Metanephros (tissue), 2 donors: ENCODE measurements around a stretch of chr12.

DNA sequence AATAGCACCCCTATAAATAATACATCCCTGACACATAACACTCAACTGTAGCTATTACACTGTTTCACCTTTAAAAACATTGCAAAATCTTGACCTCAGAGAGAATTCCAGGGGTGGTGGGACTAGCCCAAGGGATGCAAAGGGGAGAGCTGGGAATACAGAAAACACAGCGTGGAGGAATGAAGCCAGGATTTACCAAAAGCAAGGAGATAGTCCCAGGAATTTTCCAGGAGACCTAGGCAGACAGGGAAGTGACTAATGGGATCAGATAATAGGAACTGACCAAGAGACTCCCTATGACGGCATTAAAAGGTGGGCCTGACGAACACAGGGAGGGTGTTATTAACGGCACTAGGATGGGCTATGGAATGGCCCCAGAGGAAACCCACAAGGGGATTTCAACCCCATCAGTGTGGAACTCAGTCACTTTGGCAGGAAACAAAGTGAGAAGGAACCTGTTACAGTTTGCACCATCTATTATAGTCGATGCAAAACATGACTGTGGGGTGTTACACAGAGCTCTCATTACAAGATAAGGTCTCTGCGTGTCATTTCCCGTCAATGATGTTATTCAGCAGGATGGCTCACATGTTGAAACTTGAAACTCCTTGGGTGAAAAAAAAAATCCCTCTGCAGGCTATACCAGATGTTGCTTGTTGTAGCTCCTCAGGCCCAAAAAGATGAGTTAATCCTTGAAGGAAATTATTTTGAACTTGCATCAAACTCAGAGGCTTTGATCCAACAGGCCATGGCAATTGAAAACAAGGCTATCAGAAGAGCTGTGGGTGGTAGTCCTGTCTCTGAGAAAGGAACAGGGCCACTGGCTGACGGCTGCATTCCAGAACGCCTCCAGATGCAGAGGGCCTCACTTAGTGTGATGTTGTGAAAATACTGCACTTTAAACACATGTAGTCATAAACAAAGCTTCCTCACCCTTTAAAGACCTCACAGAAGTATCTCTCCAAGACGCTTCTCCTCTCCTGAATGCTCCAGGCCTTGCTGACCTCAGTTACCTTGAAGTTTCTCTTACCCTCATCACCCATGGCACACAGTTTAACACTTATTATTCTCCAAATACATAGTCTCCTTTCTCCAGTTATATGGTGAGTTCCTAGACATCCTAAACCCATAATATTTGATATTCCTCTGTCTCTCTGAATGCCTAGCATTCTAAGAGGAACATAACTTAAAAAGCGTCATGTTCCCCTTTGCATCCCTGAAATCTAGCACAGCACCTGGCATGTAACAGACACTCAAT, 58.9 kb downstream of the DRAM1 start:
- RAMPAGE, long total RNA, result no peak

GRCh38 chr12:102063064-102063589, 1.3 kb upstream of the WASHC3 start:
- RAMPAGE, long total RNA, result no peak

GRCh38 chr12:102142911-102143335, 22.9 kb downstream of the PARPBP start:
- RAMPAGE, long total RNA, result no peak

GRCh38 chr12:102413248-102413983, 66.9 kb downstream of the IGF1 start:
- RAMPAGE, long total RNA, result no peak

GRCh38 chr12:102454292-102454795, 26.0 kb downstream of the IGF1 start:
- RAMPAGE, long total RNA, result no peak

DNA sequence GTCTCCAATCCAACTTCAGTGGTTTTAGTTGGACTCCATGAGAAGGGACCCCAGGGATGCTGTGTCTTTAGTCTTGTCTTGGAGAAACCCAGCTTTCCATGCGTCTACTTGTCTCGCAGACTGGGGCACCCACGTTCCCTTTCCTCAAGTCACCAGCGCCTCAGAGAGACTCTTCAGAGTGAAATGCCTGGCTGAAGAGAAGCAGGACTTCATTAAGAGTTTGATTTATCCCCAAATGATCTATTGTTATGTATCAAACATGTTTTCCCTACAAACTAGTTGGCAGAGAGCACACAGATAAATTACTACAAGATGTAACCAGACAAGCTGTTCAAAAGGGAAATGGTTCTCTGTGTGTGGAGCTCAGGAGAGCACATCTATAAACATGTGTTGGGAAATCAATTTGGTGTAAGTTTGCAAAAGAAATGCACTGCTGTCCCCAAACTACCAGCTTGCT, 159.3 kb downstream of the PAH start:
- RAMPAGE, long total RNA, result no peak

- RAMPAGE, long total RNA, result no peak
Observed at GRCh38 chr12:102874720-102875281, 42.2 kb downstream of the PAH start.

- RAMPAGE, long total RNA, result no peak
Observed at GRCh38 chr12:102915791-102916404, 1.1 kb downstream of the PAH start.

GRCh38 chr12:102921370-102921709, 4.3 kb upstream of the PAH start:
- RAMPAGE, long total RNA, result no peak

DNA sequence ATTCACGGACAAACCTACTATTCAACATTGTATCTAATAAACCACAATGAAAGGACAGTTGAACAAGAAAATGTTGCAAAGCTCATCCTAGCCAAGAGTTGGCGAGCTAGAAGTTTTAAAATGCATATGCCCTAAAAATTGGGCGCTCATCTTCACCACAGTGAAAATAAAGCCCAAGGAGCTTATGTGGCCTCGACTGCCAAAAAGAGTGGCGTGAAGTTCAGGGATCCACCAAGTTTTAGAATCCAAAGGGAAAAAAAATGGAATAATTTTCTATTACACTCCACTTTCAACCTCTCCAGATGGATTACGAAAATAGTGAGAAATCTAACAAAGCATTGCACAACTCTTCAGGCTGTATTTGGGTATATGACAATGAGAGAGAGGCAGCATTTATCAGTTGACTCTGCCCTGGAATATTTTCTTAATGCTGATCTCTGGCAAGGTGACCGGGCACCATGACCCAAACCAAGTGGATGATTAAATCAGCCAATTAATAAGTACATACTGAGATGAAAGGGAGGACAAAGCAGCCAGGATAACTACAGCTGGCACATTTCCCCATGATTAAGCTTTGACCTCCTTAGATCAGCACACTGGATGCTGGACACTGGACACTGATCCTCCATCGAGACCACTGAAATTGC, 218.0 kb downstream of the ASCL1 start:
- RAMPAGE, long total RNA, result no peak

DNA sequence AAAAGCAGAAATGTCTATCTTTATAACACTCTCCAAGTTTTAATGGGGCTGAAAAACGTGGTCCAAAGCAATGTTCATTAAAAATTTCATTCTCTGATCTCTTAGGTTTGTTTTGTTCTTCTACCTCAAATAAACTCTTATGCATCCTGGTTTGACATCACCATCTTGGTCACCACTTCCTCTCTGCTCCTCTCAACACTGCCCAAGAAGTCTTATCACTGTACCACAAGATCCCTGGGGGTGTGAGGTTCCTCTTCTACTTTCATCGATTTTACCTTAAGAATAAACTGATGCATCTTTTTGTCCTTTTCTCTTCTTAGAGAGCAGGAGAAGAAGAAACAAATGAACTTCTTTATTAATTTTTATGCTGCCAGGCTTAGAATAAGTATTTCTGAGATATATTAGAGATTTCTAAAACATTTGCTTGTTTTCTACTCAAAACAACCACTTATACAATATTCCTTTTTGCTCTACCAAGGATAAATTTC, 40.3 kb downstream of the C12orf42 start:
- RAMPAGE, long total RNA, result no peak

GRCh38 chr12:103799627-103800298, 41.3 kb downstream of the NT5DC3 start:
- RAMPAGE, long total RNA, result no peak

DNA sequence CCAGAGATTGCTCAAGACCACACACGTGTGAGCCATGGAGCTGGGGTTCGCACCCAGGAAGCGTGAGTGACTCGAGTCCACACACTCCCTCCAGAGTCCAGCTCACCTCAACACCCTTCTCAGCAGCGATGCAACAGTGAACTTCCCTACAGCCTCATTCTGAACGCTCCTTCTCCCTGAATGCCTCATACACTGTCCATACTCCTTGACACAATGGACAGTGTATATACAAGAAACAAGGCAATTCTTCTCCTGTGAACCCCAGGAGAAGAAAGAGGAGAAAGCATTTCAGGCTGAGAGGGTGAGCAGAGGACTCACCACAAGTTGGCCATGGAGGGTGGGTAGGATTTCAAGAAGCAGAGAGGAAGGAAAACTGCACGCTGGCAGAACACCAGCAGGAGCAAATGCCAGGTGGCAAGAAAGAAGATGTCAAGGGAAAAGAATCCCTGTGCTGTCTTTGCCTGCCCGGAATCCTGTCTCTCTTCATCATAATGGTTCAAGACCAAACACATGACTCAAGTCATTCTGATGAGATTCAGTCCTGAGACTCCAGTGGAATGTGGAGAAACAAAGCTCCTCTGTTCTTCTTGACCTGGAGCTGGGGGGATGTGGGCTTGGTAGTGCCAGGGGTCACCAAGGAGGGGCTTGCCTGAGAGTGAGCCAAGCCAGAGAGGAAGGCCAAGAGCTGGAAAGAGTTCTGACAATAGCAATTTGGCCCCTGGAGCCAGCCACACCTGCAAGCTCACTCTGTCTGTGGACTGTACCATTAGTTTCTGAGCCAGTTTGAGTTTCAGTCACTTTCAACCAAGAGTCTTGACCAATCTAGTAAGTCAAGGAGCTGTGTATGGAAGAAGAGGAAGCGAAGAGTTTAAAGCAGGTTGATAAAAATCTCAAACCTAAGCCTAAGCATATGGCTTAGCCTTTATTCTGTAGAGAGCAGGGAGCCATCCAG, 38.8 kb downstream of the NT5DC3 start:
- RAMPAGE, long total RNA, result no peak

GRCh38 chr12:103901803-103902213, 28.4 kb upstream of the HSP90B1 start:
- RAMPAGE, long total RNA, result no peak

DNA sequence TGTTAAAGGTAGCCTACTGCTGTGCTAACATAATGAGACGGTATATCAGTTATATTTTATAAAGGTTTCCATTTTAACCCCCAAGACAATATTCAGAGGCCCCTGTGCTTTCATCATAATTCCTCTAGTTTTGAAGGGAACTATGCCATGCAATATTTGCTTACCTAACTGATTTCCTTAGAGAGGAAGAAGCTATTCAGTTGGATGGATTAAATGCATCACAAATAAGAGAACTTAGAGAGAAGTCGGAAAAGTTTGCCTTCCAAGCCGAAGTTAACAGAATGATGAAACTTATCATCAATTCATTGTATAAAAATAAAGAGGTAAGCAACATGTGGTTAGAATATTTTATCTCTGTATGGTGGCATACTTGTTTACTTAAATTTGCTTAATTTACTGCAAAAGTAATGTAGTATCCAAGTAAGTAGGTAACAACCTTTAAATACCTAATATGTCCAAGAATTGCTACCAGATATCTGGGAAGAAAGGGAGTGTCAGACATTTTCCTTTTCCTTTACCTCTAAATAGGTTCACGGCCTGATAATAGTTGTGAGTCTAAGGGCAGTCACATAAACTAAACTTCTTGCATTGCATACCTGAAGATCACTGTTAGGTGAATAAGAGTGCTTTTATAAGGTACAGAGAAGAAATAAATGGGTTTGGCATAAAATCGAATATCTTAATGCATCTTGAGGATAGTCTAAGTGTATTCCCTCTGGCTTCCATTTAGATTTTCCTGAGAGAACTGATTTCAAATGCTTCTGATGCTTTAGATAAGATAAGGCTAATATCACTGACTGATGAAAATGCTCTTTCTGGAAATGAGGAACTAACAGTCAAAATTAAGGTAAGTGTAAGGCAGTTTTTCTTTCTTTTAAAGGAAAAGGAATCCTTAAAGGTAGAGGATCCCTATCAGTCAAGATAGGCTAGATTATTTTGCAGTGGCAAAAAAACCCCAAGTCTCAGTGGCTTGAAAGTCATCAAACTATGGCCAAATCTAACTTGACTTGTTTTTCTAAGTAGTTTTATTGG, 2.2 kb downstream of the HSP90B1 start:
- RAMPAGE, long total RNA, result no peak

DNA sequence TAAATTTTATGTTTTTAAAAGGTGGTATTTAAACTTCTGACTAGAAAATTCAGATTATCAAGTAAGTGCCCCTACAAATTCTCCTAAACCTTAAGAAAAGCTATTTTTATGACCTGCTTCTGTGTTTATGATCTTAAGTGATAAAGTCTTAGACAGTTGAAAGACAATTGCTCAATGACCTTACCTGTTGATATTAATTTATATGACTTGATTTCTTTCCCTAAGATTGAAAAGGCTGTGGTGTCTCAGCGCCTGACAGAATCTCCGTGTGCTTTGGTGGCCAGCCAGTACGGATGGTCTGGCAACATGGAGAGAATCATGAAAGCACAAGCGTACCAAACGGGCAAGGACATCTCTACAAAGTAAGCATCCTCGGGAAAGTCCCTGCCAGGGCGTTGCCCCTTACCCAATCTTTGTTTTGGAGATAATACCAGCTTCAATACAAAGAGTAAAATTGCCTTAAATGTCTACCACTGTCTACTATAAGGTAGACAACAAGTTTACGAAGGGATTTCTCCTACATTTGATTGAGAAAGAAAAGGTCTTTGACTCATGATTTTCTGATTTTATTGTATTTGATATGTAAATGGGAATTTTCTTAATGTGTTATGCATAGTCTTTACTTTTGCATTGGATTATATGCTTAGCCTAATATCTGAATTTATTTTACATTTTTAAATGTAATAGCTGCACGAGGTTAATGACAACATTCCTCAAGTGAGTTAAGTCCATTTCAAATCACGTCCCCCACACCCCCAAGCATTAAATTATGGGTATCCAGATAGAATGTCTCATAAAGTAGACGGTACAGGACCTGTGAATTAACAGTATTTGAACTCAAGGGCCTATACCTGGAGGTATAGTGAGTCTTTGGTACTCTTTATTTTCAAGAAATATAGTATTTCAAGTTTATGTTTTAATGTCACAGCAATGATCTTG, 13.2 kb downstream of the UQCC6 start:
- RAMPAGE, long total RNA, result no peak

DNA sequence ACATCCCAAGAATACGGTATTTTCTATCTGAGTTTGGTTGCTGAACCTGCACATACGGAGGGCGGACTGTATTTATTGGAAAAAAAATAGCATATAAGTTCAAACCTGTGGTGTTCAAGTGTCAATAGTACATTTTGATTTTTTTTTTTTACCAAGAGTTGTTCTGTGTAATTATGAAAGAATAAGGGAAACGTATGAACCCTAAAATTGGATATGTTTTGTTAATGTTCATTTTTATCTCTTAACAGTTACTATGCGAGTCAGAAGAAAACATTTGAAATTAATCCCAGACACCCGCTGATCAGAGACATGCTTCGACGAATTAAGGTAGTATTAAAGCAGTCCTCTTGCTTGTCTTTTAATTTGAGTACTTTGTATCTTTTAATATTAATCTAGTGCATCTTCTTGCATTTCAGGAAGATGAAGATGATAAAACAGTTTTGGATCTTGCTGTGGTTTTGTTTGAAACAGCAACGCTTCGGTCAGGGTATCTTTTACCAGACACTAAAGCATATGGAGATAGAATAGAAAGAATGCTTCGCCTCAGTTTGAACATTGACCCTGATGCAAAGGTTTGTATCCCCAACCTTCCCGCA, 10.5 kb downstream of the UQCC6 start:
- RAMPAGE, long total RNA, result no peak

GRCh38 chr12:104011273-104011845, 38.6 kb downstream of the GLT8D2 start:
- RAMPAGE, long total RNA, result no peak

DNA sequence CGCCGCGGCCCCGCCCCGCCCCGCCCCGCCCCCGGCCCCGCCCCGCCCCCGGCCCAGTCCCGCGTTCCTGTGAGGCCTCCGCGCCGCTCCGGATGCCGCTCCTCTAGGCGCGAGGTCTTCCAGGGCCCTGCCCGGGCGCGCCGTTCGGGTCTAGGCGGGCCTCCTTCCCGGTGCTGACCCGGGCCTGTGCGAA, 207 bp upstream of the NFYB start:
- RAMPAGE, long total RNA, result no peak

DNA sequence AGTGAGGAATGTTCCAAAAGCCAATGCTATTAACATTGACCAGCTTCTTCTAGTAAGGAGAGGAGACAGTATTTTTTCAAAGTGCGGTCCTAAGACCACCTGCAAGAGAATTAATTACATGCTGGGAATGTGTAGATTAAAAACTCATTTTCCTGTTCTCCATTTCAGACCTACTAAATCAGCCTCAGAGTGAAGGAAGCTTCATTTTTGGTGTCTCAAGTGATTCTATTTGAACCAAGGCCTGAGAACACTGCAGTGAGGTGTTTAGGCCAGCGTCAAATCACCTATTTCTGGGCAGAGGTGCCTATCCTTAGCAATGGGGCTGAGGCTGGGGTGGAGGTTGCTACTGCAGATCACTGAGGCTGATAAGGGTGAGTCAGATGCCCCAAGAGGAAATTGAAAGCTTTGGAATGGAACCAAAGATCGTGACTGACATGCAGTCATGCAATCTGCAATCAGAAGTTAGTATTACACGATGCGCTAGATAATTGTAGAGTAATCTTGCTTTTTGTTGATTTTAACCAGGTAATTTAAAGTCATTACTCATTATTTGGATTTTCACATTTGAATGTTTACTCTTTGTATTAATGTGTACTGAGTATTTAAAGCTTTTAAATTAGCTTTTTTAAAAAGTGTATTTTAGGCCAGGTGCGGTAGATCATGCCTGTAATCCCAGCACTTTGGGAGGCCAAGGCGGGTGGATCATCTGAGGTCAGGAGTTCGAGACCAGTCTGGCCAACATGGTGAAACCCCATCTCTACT, 4.4 kb downstream of the TXNRD1 start:
- RAMPAGE, long total RNA, result no peak